ENCODE data around the gene TM2D1.

DNA sequence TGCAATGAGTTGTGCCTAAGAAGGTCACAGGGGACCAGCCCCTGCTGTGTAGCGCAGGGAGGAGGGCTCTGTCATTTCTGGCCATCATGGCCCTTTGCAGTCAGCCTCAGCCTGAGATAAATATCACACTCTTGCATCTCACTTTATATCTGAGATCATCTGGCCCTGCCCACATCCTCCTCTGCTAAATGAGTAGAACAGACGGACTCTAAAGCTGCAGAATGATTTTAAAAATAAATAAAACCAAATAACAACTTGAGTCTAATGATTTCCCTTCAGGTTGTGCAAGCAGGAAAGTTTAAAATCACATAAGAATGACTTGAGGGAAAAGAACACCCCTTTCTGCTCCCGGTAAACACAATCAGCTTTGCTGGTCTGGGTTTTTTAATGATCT is 18.3 kb upstream of the MYSM1 start:
- RRBS = no CpG with 5 or more reads among the region's 3 CpGs

DNA sequence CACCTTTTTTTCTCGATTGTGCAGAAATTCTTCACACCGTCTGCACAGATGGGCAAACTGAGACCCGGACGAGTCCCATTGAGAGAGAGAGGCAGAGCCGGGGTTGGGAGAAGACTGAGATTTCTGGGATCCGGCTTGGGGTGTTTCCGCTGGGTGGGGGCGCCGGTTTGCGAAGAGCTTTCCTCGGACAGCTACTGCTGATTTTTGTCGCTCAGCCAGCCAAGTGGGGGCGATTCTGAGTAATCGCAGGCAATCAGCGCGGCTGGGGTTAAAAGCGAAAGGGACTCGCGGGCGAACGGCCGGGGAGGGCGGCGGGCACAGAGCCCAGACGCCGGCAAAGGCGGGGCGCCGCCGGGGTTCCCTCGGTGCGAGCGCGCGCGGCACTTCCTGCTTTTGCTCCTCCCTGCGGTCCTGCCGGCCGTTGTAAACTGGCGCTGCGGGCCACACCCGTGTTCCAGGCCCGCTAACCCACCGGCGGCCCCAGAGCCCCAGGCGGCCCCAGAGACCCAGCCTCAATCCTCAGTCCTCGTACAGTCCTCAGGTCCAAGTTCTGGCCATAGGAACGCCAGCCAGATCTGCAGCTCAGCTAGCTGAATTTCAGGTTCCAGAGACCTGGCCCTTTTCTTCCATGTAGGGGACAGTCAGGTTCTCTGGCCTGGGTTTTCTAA is 32.4 kb upstream of the JUN start:
- RRBS = 1% methylated on average over 15 of the region's 48 CpGs

DNA sequence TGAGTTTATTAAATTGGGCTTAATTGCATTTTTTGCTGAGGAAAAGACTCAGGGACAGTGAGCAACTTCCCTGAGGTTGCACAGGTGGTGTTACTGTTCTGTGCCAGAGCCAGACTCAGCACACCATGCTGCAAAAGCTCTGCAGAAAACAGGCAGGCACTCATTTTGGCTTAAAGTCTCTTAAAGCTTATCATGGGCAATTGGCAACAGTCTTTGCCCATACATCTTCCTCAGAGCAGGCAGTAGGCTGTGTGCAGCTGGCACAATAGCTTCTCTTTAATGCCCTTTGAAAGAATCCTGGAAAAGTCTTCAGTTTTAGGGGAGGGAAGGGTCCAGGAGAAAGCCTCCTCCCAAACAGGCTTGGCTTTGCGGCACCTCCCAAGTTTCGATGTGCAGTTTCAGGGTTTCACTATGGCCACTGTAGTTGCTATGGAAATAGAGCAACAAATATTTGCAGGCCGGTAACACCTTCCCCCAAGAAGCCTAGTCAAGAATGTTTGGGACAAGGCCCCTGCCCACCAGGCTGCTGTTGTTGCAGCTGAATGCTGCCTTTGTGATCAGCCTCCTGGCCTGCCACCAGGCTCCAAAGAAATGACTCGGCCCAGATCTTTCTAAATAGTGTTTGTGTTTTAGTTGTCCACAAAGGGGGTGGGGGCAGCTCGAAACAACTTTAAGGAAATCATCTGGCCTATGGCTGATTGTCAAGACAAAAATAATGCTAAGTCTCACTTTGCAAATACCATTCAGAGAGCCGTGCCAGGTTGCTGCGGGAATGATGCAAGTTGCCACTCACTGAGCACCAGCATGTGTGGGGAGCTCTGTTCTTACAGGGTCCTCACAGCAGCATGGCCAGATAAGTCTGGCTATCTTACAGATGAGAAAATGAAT is 90.9 kb upstream of the JUN start:
- RRBS = no CpG with 5 or more reads among the region's 7 CpGs

DNA sequence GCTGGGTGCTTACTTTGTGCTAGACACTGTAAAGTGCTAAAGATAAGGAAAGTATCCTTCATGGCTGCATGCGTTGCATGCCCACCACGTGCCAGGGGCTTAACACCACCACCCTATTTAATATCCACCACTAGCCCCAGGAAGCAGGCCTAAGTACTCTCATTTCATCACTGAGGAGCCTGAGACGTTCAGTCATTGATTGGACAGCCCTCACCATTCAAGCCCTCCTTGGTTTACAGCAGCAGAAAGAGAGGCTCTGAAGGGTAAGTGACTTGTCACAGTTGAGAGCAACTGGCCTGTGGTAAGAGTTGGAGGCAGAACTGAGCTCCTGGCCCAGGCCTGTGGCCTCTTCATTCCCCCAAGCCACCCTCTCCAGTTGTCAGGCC is 112.3 kb upstream of the JUN start:
- RRBS = no CpG with 5 or more reads among the region's 3 CpGs

- RRBS = no CpG with 5 or more reads among the region's 3 CpGs
Measured at GRCh38 chr1:59061781-59062454, 235.0 kb upstream of the FGGY start.

DNA sequence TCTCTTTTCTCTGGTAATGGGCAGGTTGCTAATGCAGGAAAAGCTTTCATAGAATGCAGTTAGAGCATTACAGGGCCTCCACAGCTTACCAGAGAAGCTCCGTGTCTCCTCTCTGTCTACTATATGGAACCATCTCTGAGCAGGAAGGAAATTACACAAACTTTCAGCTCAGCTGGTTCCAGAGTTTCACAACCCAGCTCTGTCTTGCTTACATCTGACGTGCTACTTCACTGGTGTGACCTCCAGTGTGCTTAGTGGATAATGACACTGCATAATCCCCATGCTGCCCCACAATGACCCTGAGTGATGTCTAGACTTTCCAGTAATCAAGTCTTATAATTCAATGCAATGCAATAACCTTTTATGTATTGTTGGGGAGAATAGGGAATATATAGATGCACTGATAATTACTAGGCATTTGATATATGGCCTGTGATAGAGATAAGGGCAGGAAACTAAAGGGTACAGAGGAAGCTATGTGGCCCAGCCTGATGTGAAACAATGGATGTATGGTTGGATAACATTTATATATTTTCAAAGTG is 4.2 kb upstream of the FGGY start:
- RRBS = no CpG with 5 or more reads among the region's 2 CpGs

DNA sequence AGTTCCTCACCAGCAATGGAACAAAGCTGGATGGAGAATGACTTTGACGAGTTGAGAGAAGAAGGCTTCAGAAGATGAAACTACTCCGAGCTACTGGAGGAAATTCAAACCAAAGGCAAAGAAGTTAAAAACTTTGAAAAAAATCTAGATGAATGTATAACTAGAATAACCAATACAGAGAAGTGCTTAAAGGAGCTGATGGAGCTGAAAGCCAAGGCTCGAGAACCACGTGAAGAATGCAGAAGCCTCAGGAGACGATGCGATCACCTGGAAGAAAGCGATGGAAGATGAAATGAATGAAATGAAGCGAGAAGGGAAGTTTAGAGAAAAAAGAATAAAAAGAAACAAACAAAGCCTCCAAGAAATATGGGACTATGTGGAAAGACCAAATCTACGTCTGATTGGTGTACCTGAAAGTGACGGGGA is 73.1 kb downstream of the FGGY start:
- RRBS = no CpG with 5 or more reads among the region's 10 CpGs

- RRBS = no CpG with 5 or more reads among the region's 5 CpGs
Measured at GRCh38 chr1:59543169-59543826, 246.4 kb downstream of the FGGY start.

- RRBS = no CpG with 5 or more reads among the region's 6 CpGs
Measured at GRCh38 chr1:59697495-59698000, 117.2 kb upstream of the HOOK1 start.

GRCh38 chr1:59707076-59707607 is 107.6 kb upstream of the HOOK1 start:
- RRBS = no CpG with 5 or more reads among the region's 5 CpGs

- RRBS = no CpG with 5 or more reads among the region's 10 CpGs
Measured at GRCh38 chr1:60873302-60873610, 209.1 kb upstream of the NFIA start.

DNA sequence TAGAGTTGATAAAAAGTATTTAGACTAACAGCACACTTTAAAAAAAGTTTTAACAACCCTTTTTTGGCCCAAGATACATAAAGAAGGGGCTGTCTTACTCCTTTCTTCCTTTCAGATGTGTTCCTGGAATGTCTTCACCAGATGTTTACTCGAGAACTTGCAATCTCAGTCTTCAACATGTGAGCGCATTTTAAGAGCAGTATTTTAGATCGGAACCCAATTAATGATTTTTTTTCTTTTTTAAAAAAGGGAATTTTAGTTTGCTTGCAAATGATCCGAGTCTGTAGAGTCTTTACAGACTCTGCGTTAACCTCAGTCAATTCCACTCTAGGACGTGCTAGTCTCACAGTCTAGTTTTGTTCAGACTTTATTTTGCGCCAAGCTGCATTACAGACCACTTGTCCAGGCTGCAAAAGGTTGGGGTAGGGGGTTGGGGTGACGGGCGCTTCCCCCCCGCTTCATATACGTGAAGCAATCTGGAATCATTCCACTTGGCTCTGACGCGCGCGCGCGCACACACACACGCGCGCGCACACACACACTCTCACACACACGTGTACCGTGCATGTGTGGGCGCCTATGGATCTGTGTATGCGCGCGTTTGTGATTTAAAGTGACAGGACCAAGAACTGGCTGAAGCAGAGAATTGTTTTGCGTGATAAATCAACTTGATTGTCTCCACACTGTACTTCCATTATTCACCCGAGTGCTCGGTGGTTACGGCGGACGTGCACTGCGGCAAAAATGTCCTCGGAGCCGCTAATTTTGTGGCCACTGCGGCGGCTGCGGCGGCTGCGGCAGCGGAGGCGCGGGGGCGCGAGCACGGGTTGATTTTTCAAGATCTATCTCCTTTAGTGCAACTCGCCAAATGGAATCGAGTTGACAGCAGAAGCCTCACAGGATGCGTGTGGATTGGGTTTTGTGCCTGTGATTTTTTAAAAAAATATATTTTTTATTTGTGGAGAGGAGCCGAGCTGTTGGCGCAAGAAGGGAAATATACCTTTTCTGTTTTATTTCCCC is 25.5 kb upstream of the NFIA start:
- RRBS = no CpG with 5 or more reads among the region's 52 CpGs

DNA sequence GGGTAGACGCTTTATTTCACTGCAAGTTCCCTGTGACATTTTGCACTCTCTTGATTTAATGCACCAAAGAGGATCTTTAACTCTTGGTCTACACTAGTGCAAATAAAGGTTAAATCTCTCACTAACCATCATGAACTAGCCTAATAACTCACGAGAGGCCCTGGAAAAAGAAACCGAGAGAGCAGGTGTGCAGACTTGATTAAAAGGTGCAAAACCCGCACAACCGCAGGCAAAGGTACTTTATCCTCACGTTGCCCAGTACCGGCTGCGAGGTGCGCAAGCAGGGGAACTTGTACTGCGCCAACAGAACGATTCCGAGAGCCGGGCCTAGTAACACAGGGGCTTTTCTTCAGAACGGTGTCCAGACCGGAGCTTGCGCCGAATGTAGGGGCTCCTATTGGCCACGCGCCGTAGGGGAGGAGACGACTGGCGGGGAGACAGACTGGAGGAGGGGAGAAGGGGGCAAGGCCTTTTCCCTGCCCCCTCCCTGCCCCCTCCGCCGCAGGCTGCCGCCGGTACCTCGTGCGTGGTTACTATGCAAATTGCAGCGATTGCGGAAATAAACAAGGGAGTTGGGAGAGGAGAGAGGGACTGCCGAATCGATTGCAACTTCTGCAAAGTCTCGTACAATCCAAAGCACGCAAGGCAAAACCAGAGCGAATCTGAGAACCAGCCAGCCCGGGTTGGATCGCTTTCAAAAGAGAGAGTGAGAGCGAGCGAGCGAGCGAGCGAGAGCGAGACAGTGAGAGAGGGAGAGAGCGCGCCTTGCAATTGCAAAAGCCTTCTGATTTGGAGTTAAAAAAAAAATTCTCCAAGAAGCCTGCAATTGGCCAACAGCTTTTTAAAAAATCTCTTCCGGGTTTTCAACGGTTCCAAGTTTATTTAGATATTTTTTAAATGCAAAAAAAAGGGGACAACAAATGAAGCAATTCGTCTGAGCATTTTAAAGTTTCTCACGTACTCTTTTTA is 5.4 kb upstream of the NFIA start:
- RRBS = 3% methylated on average over 7 of the region's 49 CpGs

- RRBS = no CpG with 5 or more reads among the region's 15 CpGs
Measured at GRCh38 chr1:61088447-61089486, 6.4 kb downstream of the NFIA start.

- RRBS = no CpG with 5 or more reads among the region's 3 CpGs
Measured at GRCh38 chr1:61152486-61153468, 70.4 kb downstream of the NFIA start.

GRCh38 chr1:61227761-61228701 is 145.7 kb downstream of the NFIA start:
- RRBS = no CpG with 5 or more reads among the region's 4 CpGs

GRCh38 chr1:61299377-61299970 is 217.1 kb downstream of the NFIA start:
- RRBS = no CpG with 5 or more reads among the region's 2 CpGs

DNA sequence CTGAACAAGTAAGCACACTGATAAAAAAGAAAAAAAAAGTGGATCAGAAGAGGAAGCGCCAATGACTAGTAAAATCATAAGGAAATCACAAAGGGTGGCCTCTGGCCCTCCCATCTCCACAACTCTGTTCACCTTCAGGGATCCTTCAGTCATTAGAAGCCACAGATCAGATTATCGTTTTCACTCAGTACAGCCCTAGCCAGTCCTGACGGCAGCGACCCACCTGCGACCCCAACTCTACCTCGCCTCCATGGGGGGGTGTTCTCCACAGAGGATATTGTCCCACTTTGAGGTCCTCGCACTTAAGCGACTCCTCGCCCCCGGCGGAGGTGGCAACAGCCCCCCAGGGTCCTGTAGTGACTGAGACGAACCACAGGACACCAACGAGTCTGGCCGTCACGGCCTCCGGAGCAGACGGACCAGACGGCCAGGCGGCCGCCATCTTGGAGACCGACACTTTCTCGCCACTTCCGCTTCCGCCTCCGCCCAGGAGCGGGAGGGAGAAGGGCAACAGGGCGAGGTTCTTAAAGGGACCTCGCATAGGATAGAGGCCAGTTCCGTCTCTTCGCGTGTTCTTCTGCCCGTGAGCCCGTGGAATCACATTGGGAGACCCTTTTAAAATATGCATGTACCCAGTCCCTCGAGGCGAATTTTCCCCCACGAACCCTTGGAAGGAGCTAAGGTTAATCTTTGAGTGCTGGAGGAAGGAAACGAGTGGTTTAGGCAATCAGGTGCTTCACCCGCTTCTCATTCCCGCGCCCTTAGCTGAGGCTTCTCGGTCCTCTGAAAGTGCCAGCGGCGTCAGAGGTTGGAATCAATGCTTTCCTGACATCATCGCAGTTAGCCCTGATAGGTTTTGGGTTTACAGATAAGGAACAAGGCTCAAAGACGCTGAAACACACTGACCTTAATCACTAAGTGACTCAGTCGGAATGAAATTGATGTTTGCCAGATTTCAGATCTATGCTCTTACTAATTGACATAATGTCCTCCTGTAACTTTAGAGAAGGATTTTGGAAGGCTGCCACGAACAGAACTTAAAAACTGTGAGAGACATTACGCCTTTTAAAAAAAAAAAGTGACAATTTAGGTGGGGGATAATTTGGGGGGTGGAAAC is at the start of gene TM2D1:
Gene TM2D1 (minus strand): TSS at position 463 of the 1,117 bp plus-strand sequence.
- RRBS = 2% methylated on average over 6 of the region's 48 CpGs

DNA sequence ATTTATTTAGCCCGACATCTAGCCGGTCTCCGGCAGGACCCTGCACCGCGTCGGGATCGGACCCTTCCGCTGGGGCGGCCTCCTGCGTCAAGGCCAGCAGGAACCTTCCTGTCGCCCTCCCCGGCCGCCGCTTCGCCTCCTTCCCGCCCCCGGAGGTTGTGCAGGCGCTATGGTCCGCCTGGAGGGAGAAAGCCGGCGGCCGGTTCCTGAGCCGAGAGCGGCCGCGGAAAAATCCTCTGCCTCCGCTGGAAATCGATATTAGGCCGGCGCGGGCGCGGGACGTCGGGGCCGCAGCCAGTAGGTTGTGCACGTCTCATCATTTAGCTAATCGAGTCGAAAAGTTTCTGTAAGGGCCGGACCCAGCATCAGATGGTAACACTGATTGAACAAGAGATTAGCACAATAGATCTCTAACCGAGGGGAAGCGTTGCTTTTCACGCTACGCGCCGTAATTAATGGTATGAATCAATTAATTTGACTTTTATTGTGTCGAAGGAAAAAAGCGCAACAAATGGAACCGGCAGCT is 2.7 kb upstream of the FOXD3 start:
- RRBS = 6% methylated on average over 29 of the region's 49 CpGs